Occipital lobe (tissue), 2 donors: ENCODE measurements around a stretch of chr13.

- RAMPAGE, long total RNA: no peak
Observed at GRCh38 chr13:98272423-98273441, 95.7 kb upstream of the RNF113B start.

GRCh38 chr13:98301716-98302282 lies 124.7 kb upstream of the RNF113B start:
- RAMPAGE, long total RNA: no peak

DNA sequence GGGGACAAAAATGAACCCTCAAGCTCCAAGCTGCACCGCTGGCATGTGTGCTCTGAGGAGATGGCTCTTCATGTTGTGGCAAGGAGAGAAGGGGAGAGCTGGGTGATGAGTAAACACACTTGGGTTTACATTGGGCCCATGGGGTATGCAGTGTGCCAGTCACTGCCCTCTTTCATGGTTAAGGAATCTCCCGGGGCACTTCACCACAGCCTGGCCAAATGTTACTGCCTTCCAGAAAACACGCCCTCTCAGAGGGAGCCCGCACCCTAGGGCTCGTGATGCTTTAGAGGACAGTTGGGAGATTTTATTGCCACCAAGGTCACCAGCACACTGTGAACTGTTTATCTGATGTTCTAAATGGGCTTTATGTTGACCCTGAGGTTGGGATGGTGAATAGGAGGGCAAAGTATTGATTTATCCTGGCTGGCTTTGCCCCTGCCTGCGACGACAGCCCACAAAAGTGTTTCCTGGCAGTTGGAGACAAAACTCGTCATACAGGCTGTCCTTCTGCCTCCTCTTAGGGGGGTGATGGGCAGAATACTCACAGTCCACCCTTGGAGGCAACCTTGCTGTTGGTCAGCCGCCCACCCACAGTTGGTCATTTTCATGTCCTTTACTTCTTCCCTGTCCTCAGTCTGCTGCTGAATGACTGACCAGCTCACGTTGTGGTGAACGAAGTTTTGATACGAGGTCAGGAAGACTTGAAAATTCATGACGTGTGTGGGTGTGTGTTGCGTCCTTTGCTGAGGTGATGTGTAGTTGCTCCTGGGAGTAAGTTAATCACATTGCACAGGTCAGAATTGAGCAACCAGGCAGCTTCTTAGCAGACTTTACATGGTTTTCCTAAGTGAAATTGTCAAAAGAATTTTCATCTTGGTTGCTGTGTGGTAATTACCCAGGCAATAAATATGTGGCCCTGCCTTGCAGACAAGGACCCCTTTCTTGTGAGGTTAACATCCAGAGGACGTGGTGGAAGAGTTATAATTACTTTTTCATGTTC lies 156.8 kb downstream of the STK24 start:
- RAMPAGE, long total RNA: no peak

- RAMPAGE, long total RNA: no peak
Observed at GRCh38 chr13:98447952-98448647, 128.8 kb downstream of the STK24 start.

GRCh38 chr13:98448648-98449671 lies 127.9 kb downstream of the STK24 start:
- RAMPAGE, long total RNA: no peak

DNA sequence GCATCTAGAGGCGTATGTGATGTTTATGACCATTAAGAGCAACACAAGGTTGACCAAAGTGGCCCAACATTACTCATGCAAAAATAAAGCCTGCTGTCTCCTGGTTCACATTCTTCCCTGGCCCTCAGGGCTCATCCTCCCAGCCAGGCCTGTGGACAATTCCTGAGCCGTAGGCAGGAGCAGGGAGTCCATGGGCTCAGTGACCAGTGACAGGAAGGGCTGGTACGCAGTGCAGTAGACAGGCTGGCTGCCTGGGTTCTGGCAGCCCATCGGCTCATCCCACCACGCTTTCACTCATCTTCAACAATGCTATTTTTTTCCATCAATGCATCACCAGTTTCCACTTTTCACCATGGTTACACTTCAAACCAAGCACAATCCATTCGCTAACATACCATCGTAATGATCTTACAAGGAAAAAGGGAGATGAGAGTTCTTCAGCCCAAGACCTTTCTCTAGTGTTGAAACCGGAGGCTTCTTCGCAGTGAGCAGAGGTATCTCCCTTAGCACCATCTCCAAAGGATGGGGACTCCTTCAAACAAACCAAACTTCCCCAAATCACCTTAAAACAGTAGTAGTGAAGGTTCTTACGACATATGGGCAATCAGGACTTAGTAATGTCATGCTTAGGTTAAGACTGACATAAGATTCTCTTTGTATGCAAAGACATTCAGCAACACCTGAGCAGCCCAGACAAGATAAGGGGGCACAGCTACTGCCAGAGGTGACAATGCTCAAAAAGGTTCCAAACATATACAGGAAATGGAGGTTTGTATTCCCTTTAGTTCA lies 105.7 kb downstream of the STK24 start:
- RAMPAGE, long total RNA: no peak

- RAMPAGE, long total RNA: no peak
Observed at GRCh38 chr13:98474724-98475426, 102.0 kb downstream of the STK24 start.

GRCh38 chr13:98476490-98477081 lies 100.3 kb downstream of the STK24 start:
- RAMPAGE, long total RNA: no peak

DNA sequence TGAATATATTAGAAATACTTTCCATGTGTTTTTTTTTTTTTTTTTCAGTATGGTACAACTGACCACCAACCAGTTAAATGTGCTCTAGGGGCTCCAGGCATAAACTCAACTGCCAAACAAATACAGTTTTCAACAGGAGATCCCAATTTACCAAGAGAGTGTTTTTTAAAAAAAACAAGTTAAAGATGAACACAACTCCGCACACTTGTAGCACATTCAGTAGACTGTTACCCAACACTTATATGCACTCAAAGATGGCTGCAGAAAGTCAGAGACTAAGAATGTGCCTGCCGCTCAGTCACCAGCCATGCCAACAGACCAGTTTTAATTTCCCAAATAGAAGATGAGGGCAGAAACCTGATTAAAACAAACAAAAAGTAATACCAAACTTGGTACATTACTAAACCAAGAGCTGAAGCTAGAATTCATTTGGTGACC lies 73.9 kb downstream of the STK24 start:
- RAMPAGE, long total RNA: no peak

- RAMPAGE, long total RNA: no peak
Observed at GRCh38 chr13:98516758-98517110, 60.2 kb downstream of the STK24 start.

DNA sequence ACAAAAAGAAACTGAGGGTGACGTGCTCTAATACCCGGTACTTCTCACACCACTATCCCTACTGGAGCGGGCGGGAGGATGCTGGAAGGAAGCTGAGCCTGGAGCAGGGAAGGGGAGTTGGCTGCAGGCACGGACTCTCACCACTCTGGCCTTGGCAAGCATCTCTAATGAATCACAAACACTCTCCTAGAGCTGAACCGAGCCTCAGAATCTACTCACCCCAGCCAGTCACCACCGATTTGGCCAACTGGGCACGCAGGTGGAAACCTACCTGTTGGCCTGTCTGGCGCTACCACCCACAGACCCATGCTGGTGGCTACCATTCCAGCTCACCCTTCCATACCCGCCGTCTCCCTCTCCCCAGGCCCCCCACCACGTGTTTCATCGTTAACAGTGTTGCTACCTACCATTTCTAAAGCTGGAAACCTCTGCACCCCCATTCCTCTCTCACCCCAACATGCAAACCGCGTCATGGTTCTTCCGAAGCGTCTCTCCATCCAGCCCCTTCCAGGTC lies 48.0 kb downstream of the STK24 start:
- RAMPAGE, long total RNA: no peak

GRCh38 chr13:98534306-98535103 lies 42.4 kb downstream of the STK24 start:
- RAMPAGE, long total RNA: no peak

GRCh38 chr13:98542816-98543670 lies 33.9 kb downstream of the STK24 start:
- RAMPAGE, long total RNA: no peak

- RAMPAGE, long total RNA: no peak
Observed at GRCh38 chr13:98551465-98552053, 25.3 kb downstream of the STK24 start.

GRCh38 chr13:98658025-98658535 lies 81.2 kb upstream of the STK24 start:
- RAMPAGE, long total RNA: no peak

DNA sequence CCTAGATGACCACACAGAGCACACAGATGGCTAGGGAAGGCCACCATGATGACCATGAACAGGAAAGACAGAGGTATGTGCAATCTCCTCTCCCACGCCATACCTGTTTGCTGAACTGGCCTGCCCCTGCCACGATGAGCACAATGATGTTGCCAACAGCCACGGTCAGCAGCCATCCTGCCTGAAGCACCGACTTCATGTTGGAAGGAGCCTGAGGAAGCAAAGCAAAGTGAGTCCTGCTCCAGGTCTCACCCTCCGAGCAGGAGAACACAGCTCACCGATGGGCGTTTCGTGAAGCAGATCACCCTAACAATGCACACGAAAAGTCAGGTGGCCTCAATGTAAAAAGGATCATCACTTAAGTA lies 66.4 kb downstream of the SLC15A1 start:
- RAMPAGE, long total RNA: no peak

DNA sequence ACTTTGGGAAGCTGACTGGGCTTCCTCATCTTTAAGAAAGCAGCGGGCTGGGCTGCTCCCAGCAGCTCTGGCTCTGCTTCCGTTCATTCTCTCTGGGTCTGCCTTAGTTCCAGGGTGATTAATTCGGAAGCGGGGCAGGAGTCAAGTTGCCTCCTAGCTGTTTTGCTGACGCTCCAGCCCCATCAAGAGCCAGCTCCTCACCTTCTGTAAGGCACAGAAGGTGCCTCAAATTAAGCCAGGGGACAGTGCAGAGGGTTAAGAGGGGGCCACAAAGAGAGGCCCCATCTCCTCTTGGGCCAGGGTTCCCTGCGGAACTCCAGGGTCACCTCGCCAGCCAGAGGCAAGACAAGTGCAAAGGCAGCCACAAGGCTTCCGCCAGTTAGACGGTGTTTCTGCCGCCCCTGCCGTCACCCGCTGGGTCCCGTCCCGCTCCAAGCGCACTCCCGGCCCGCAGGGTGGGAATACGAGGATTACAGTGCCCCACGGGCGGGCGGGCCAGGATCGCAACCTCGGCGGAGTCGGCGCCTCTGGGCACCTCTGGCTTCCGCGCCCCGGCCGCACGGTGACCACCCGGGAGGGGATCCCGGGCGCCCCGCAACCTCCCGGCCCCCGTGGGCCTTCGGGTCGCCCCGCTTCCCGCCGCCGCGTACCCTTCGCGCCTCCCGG lies 483 bp downstream of the SLC15A1 start:
- RAMPAGE, long total RNA: no peak

- RAMPAGE, long total RNA: no peak
Observed at GRCh38 chr13:98921511-98922334, 56.1 kb downstream of the DOCK9 start.

DNA sequence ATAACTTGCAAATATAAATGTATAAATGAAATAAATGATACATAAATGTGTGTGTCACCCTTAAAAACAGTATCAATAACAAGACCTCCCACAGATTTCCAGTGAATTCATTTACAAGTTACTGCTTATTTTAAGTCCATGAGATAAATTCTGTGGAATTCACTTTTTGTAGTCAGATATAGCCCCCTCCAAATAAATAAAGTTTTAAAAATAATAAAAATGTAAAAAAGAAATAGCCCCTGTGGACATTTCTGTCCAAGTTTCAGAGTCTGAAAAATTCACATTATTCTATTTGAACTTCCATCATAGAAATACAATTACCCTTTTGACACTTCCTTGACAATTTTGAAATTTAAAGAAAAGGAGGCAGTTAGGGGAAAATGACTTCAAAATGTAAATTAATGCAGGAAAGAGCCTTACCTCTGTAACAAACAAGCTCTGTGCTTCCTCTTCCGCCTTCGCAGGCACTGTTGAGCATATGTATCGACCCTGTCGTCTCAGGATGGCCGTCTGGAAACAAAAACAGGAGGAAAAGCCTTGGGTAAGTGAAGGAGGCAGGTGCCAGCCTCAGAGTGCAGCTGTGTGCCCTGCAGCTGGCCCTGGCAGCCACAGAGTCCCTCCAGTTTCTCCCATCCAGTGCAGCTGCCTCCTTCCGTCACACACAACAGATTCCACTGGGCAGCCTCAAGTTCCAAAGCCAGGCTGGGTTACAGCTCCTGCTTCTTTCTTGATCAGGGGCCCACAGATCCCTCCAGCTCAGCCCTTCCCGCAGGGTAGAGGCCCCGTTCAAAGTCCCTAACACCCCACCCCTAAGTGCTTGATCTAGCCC lies 47.9 kb downstream of the DOCK9 start:
- RAMPAGE, long total RNA: no peak

DNA sequence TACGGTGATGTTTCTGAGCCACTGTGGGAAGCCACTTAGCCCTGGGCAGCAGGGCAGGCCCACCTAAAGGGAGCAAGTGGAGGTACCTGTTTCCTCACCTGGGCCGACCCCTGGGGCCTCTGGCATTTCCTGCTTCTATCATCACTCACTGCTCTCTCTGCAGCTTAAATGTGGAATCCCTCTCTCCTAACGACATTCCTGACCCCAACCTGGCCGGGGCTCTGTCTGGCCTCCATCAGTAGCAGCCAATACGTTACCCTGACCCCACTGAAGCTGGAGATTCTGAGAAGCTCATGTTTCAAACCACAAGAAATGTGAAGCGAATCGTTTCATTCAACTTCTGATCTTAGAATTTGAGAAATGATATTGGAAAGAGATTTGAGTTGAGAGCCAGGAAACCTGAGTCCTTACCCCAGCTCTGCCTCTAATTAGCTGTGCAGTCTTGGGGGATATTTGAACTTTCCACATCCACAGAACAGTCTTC lies 39.9 kb downstream of the DOCK9 start:
- RAMPAGE, long total RNA: no peak